MCF 10A (cell line): Measurements from ENCODE around the genes SPRY2, CLDN10 and UGGT2.

GRCh38 chr13:80168370-80168600 lies 172.6 kb downstream of the SPRY2 start:
- PRO-cap: no peak
- RRBS: no CpG with 5 or more reads among the region's 1 CpG

DNA sequence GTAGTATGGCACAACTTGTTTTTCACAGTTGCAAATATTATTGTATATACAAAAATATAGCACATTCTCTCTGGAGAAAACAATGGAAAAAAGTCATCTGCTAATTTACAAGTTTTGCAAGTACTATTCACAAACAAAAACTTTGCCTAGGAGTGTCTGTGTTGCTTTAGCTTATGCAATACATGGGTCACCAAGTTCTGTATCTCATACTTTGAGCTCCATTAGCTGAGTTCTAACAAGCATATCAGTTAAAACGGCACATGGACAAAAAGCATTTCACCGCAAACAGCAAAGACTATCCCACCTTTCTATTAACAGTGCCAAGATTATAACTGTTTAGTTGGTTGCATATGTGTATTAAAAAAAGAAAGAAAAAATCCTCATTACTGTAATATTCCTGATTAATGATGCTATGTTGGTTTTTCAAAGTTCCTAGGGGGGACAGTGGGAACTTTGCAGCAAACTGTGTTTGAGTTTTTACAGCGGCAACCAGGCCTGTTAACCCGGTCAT lies 4.5 kb downstream of the SPRY2 start:
- PRO-cap: no peak
- RRBS: no CpG with 5 or more reads among the region's 4 CpGs

- PRO-cap: no peak
- RRBS: no CpG with 5 or more reads among the region's 17 CpGs
Observed at GRCh38 chr13:80336859-80337518, 3.9 kb downstream of the SPRY2 start.

DNA sequence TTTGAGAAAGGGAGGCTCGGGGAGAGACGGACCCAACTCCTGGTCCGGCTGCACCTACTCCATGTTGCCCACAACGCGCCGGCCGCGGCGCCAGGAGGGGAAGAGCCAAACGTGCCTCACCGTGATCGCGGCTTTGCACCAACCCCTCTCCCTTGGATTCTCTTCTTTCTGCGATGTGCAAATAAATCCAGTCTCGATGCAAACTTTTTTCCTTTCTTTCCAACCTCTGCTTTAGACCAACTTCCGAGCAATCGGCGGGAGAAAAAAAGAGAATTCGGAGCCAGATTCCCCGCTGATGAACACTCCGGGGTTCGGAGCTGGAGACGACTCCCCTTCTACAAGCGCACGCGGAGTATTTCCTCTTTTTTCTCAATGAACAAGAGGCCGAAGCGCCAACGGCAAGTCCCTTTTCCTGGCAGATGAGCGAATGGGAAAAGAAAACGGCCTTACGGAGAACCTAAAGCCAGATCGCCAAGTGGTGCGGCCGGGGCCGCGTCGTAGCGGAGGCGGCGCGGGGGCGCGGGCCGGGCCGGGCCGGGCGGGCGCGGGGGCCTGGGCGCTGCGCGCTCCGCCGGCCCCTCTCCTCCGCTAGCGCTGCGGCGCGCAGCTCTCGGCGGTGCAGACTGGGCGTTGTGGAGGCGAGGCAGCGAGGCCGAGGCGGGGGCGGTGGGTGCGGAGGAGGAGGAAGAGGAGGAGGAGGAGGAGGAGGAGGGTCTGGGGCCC lies at the start of gene SPRY2:
Gene SPRY2, minus strand, starts transcription at position 625 of the 723 bp plus-strand sequence.
- PRO-cap: bidirectional peak, plus-strand start at position 71 of the sequence, minus-strand start at position 72 of the sequence; bidirectional peak, plus-strand start at position 466 of the sequence, minus-strand start at position 477 of the sequence; bidirectional peak, plus-strand start outside the sequence, minus-strand start at position 610 of the sequence
- RRBS: under 1% methylated on average over 23 of the region's 69 CpGs

DNA sequence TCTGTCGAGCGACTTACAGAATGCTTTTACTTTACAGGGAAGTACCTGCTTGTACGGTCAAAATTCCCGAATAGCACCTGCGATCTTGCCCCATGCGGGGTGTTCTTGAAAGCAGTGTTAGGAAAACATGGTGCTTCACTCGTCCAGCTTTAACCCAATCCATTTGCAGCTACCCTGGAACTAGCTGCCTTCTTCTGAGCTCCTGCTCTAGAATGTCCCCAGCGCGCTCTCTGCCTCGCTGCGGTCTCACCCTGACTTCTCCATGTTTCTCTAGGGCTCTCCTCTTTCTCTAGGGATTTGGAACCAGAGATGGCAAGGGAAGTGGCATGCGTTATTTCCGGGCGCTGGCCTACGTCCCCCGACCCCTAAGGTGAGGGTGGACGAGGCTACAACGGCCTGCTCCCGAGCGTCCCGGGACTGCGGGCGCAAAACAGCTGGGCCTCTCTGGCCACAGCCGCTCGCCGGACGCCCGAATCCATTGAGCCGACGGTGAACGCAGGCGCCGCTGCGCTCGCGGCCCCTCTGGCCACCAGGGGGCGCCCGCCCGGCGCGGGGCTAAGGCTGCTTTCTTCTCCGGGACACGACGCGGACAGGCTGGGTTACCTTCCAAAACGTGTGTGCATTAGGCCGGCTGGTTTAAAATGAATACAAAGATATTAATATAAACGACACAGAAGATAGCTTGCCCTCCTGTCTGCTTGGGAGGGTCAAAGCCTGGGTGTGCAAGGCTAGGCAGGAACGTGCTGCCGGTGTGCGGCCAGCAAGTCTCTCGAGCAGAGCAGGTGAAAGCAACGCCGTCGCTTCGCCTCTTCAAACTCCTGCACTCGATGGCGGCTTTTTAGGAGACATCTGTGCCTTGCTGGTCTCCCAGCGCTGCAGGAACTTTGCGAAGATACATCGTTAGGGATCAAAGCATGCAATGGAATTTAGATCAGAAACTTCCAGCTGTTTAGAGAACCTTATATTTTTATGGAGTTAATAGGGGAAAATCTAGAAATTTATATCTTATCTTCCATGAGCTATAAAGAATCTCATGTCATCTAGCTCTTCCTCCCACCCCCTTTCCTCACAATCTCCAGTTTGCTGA lies 1.9 kb upstream of the SPRY2 start:
- PRO-cap: bidirectional peak, plus-strand start at position 586 of the sequence, minus-strand start at position 480 of the sequence
- RRBS: 1% methylated on average over 30 of the region's 61 CpGs

GRCh38 chr13:82219725-82219924 lies 1662.6 kb downstream of the SLITRK1 start:
- PRO-cap: no peak
- RRBS: no CpG with 5 or more reads among the region's 1 CpG

- PRO-cap: no peak
- RRBS: no CpG with 5 or more reads among the region's 4 CpGs
Observed at GRCh38 chr13:86986377-86986823, 684.8 kb upstream of the SLITRK5 start.

- PRO-cap: no peak
- RRBS: no CpG with 5 or more reads among the region's 4 CpGs
Observed at GRCh38 chr13:89514684-89515344, 1843.6 kb downstream of the SLITRK5 start.

DNA sequence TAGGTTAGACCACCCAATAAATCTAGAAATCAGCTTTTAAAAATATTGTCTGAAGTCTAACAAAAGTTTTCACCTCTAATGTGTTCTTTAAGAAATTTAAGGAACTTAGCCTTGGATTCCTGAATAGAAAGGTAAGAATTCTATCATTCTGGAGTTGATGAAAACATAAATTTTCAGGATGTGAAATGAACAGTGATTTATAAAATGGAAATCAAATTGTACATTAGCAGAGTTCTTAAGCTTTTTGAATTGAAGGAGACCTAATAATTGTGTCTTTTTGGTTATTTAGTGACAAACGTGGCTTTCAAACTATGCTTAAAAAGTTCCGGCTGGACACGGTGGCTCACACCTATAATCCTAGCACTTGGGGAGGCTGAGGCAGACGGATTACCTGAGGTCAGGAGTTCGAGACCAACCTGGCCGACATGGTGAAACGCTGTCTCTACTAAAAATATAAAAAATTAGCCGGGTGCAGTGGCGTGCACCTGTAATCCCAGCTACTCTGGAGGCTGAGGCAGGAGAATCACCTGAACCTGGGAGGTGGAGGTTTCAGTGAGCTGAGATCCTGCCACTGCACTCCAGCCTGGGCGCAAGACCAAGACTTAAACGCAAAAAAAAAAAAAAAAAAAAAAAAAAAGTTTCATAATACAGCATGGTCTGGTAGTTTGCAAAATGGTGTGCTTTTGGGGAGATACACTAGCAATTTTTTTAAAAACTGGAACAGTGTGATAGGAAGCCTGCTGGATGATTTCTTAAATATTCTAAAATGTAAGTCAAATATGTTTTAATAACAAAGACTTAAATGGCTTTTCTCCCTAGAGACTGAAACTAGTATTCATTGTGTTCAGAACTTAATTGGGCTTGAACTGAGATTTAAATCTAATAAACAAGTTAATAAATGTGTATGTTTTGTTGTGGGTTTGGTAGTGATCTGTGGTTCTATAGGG lies 45.6 kb upstream of the GPC5 start:
- PRO-cap: no peak
- RRBS: no CpG with 5 or more reads among the region's 11 CpGs

DNA sequence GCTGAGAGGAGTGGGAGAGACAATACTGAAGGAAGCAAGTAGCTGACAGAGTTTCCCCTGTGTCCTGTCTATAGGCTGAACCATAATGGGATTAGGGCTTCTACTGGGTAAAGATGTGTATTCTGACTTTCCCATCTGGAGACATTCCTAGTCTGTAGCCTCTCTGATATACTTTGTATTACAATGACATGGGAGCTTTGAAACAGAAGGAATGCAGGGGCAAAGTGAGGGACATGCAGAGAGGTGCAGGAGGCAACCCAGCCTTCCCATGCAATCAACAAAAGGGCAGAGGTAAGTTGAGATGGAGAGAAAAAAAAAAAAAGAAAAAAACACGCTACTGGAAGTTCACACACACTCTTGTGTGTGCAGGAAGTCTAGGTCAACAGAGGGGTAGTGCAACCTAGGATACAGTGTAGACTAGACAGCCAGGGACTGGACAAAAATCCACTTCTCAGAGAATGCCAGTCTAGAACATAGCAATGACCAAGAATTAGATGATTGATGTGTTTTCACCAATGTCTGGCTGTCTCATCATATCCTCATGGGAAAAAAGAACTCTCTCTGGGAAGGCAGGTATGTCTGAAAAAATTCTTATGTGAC lies 10.3 kb upstream of the GPC6 start:
- PRO-cap: no peak
- RRBS: no CpG with 5 or more reads among the region's 1 CpG

GRCh38 chr13:93224428-93225174 lies 2.0 kb upstream of the GPC6 start:
- PRO-cap: no peak
- RRBS: no CpG with 5 or more reads among the region's 5 CpGs

DNA sequence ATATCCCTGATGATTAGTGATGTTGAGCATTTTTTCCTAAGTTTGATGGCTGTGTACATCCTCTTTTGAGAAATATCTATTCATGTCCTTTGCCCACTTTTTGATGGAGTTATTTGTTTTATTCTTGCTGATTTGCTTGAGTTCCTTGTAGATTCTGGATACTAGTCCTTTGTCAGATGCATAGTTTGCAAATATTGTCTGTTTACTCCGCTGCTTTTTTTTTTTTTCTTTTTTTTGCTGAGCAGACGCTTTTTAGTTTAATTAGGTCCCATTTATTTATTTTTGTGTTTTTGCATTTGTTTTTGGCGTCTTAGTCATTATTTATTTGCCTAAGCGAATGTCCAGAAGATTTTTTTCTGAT lies 114.9 kb downstream of the GPC6 start:
- PRO-cap: no peak
- RRBS: no CpG with 5 or more reads among the region's 4 CpGs

DNA sequence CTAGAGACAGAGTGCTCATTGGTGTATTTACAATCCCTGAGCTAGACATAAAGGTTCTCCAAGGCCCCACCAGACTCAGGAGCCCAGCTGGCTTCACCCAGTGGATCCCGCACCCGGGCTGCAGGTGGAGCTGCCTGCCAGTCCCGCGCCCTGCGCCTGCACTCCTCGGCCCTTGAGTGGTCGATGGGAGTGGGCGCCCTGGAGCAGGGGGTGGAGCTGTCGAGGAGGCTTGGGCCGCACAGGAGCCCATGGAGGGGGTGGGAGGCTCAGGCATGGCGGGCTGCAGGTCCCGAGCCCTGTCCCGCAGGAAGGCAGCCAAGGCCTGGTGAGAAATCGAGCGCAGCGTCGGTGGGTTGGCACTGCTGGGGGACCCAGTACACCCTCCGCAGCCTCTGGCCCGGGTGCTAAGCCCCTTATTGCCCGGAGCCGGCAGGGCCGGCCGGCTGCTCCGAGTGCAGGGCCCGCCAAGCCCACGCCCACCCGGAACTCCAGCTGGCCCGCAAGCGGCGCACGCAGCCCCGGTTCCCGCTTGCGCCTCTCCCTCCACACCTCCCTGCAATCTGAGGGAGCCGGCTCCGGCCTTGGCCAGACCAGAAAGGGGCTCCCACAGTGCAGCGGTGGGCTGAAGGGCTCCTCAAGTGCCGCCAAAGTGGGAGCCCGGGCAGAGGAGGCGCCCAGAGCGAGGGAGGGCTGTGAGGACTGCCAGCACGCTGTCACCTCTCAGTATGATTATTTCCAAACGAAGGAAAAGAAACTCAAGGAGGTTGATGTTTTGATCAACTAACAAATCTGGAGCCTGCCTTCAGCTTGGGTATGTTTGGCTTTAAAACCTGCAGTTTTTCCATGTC lies 228.2 kb downstream of the GPC6 start:
- PRO-cap: no peak
- RRBS: no CpG with 5 or more reads among the region's 43 CpGs

GRCh38 chr13:94597355-94597689 lies 1.4 kb upstream of the TGDS start:
- PRO-cap: no peak
- RRBS: no CpG with 5 or more reads among the region's 6 CpGs

- PRO-cap: no peak
- RRBS: 28% methylated on average over 38 of the region's 74 CpGs
Observed at GRCh38 chr13:94967505-94968352, 255.4 kb upstream of the SOX21 start.

DNA sequence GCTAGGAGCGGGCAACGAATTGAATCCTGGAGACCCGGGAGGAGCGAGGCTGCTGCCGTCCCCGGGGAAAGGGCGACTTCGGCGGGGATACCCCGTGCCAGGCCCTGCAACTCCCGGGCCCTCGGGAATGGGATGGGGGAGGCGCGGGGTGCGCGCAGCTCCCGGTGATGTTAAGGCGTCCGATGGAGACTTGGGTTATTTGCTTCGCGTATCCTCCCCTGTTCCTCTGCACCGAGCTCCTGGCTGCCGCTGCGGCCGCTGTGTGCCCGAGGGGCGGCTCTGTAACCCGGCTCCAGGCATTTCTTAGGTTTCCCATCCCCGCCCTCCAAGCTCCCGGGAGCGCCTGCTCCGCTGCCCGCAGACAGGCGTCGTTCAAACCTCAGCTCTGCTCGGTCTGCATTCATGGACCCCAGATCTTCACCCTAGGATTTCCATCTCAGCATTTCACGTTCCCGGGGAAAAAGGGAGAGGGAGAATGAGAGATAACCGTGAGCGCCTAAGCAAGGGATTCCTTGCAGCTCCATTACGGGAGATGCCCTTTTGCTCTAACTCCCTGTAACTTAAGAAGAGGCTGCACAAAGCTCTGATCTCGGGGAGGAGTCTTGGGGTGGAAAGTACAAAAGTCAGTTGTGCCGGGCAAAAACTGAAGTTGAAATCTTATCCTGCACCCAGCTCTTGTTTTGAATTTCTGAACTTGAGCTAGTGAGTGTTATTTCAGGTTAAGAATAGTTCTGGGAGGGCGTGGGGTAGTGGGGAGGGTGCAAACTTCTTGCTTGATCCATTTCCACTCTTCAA lies 256.2 kb upstream of the SOX21 start:
- PRO-cap: no peak
- RRBS: 70% methylated on average over 12 of the region's 44 CpGs

GRCh38 chr13:95551982-95553107 lies at the start of gene CLDN10:
CLDN10 (plus strand) TSS chr13:95552720.
- PRO-cap: no peak
- RRBS: 76% methylated on average over 27 of the region's 76 CpGs

DNA sequence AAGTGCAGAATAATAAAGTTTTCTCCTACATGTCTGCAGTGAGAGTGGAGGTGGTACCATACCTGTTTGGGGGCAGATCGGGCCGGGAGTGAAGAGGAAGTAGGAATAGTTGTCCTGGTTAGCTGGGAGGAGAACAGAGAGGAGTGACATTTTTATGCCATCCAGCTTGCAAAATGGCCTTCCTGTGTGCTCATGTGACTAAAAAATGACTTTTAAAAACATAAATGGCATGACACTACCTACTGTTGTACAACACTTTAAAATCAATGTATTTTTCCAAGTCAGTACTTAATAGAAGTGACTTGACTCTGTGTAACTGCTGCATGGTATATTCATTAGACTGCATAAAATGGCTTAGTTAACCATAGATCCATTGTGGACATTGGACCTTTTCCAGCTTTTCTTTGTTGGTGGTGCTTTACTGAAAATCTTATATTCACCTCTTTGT lies 1.9 kb downstream of the CLDN10 start:
- PRO-cap: no peak
- RRBS: no CpG with 5 or more reads among the region's 2 CpGs

- PRO-cap: bidirectional peak, plus-strand start at chr13:96052817, minus-strand start at chr13:96052762; bidirectional peak, plus-strand start at chr13:96053608, minus-strand start at chr13:96053387
- RRBS: under 1% methylated on average over 29 of the region's 89 CpGs
Observed at GRCh38 chr13:96052499-96053680, at the start of gene UGGT2. UGGT2 (minus strand) TSS chr13:96053401.

- PRO-cap: no peak
- RRBS: no CpG with 5 or more reads among the region's 1 CpG
Observed at GRCh38 chr13:96907957-96908314, 86.3 kb downstream of the OXGR1 start.